ENCODE measurements around the genes ESD, RB1 and CDADC1.

DNA sequence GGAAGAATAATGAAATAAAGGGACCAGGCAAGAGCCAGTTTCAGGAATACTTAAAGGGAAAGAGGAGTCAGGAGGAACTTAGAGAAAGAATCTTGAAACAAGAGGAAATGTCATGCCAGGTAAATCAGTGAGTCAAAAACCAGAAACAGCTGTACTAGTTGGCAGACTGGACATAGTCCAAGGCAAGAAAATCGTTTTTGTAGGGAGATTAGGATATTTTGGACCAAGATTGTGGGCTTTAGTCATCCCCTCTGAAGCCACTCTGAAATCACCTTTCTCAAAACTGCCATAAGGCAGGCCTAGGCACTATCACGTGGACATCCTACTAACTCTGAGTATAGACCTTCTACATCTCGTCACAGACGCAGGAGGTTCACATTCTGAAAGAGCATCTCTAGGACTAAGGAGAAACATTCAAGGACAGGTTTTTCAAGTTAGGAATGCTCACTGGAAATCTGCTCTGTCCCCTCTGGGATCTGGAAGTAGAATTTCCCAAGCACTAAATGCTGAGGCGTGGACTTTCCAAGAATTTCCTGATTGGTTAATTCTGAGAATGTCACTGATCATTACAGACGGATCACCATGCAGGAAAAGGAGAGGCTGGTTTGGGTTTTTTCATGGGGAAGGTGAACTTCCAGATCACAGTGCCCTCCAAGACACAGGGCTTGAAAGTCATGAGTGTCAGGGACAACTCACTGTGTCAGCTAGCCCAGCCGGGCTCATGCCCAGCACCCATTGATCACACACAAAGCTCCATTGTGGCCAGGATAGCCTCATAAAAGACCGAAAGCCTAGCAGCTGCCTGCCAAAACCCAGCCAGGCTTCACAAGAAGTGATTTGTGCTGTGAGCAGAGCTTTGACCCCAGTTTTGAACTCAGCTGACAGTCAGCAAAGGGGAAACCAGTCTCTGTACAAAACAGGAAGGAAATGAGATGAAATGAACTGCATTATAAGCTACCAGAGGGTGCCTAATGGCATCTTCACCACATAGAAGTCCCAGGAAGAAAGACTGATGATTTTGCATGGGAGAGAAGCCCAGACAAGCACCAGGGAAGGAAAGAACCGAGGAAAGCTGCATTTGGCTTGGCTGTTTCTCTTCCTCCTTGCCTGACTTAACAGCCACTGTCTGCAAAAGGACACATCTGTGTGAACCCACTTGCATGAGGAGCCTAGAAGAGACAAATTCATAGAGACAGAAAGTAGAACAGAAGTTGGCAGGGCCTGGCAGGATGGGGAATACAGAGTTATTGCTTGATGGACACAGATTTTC, 2.7 kb upstream of the RUBCNL start:
- CAGE, long polyA plus RNA = no peak
- RRBS = no CpG with 5 or more reads among the region's 9 CpGs

GRCh38 chr13:46437429-46438431, 50.7 kb upstream of the RUBCNL start:
- CAGE, long polyA plus RNA = no peak
- RRBS = 58% methylated on average over 4 of the region's 48 CpGs

- CAGE, long polyA plus RNA = no peak
- RRBS = no CpG with 5 or more reads among the region's 17 CpGs
These were observed 1.6 kb downstream of the LRCH1 start for GRCh38 chr13:46554483-46555156.

- CAGE, long polyA plus RNA = start-site peak on the minus strand at chr13:46797128-46797165, 539 and 484 reads in 2 replicates
- RRBS = 1% methylated on average over 10 of the region's 48 CpGs
These were observed at the start of gene ESD for GRCh38 chr13:46797013-46798015. Gene ESD, minus strand, starts transcription at chr13:46797161.

GRCh38 chr13:48121788-48122124, 26.9 kb upstream of the MED4 start:
- CAGE, long polyA plus RNA = no peak
- RRBS = no CpG with 5 or more reads among the region's 4 CpGs

GRCh38 chr13:48257898-48258442, 25.0 kb downstream of the ITM2B start:
- CAGE, long polyA plus RNA = no peak
- RRBS = no CpG with 5 or more reads among the region's 1 CpG

GRCh38 chr13:48303567-48304350, at the start of gene RB1:
Gene RB1, plus strand, starts transcription at chr13:48303751.
- CAGE, long polyA plus RNA = no peak
- RRBS = 1% methylated on average over 70 of the region's 98 CpGs

- CAGE, long polyA plus RNA = no peak
- RRBS = no CpG with 5 or more reads among the region's 7 CpGs
These were observed 8.9 kb downstream of the LPAR6 start for GRCh38 chr13:48403972-48404422.

DNA sequence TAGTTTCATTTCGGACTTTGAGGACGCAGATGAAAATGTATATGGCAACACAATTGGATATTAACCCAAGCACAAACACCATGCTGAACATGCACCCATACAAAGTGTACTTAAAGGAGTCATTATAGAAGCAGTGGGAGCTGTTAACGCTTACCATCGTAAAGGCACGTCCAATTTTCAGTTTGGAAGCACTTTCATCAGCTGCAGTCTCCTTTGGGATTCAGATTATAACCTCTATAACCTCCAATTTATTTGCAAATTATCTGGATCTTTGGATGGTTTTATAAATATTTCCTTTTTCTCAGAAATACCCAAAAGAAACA, 685 bp downstream of the LPAR6 start:
- CAGE, long polyA plus RNA = no peak
- RRBS = no CpG with 5 or more reads among the region's 5 CpGs

- CAGE, long polyA plus RNA = no peak
- RRBS = no CpG with 5 or more reads among the region's 13 CpGs
These were observed 28.5 kb downstream of the RCBTB2 start for GRCh38 chr13:48504214-48505017.

- CAGE, long polyA plus RNA = start-site peak on the plus strand at chr13:49247923-49248087, 551 and 566 reads in 2 replicates
- RRBS = no CpG with 5 or more reads among the region's 43 CpGs
These were observed at the start of gene CDADC1 for GRCh38 chr13:49247206-49248379. Gene CDADC1, plus strand, starts transcription at chr13:49247925.

DNA sequence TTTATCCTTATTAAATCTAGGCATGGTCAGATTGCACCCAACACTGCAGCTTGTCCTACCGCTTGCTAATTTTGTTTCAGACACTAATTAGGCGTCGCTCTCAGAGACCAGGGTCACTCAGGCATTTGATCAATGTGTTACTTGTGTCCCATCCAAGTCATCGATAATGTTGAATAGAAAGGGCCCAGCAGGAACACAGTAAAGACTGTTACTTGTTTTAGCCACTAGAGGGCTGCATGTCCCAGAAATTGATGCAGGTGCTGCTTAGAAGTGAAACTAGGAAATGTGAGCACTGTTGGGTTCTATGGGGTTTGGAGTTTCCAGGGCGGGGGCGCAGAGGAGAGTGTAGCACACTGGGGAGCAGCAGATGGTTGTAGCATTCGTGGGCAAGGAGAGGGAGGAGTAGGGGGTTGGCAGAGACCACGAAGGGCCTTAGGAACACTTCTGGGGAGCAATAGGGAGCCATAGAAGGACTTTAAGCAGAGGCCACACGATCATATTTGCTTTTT, 53.4 kb downstream of the CDADC1 start:
- CAGE, long polyA plus RNA = no peak
- RRBS = no CpG with 5 or more reads among the region's 9 CpGs

DNA sequence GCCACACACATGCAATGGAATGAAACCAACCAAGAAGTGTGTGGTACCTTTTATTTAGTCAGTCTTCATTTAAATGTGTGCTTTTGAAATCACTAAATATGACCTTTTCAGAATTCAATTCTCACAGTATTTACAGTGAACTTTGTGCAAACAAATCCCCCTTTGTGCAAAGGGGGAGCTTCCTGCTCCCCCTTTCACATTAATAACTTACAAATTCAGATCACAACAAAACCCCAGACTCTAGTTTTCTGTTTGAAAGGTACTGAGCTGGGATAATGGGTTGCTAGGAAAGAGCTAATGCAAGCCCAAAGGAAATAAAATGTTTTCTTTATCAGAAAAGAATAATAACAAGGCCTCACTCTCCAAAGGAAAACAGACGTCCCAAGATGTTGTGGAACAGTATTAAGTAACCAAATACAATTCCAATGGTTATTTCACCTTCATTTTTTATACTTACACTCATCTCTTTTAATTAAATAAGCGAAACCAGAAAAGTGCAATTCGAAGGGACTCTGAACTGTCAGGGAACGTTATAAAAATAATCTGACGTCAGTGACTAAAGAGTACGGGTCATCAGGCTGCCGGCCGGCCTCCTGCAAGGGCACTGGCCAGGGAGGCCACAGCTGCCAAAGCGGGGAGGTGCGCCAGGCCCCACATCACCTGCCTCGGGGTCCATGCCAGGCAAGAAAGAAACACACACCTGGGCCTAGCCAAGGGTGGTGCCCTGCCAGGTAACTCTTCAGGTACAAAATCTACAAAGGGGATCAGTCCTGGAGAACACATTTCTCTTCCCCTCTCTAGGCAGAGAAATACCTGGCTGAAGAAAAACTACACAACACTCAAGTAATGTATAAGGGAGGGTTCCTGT, 61.1 kb downstream of the CDADC1 start:
- CAGE, long polyA plus RNA = no peak
- RRBS = no CpG with 5 or more reads among the region's 11 CpGs

DNA sequence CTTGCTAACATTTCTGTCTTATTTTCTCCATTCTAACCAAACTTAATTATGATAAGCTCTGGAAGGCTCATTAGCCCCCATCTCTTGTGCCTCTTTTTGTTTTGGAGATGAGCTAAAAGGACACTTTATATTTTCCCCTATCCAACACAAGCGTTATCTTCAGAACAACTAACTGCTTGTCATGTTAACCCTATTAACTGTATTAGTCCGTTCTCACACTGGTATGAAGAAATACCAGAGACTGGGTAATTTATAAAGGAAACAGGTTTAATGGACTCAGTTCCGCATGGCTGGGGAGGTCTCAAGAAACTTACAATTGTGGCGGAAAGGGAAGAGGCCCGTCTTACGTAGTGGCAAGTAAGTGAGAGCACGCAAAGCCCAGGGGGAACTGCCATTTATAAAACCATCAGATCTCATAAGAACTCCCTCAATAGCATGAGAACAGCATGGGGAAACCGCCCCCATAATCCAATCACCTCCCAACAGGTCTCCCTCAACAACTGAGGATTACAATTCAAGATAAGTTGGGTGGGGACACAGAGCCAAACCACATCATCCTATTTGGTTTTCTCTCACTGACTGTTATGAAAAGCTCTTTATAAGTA, 34.6 kb downstream of the PHF11 start:
- CAGE, long polyA plus RNA = no peak
- RRBS = no CpG with 5 or more reads among the region's 8 CpGs

- CAGE, long polyA plus RNA = no peak
- RRBS = no CpG with 5 or more reads among the region's 22 CpGs
These were observed 677 bp downstream of the RCBTB1 start for GRCh38 chr13:49584499-49585262.

GRCh38 chr13:49779464-49780225, 12.8 kb downstream of the KPNA3 start:
- CAGE, long polyA plus RNA = no peak
- RRBS = no CpG with 5 or more reads among the region's 4 CpGs

DNA sequence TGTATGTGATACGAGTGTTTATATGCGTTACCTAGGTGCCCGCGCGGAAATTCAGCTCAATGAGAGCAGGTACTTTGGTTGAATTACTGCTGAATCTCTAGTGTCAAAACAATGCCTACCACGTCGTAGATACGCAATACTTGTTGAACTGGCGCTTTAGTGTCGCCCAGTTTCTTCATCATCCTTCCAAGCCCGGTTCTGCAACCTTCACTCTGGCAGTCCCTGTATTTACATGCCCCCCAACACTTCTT, 765 bp upstream of the KPNA3 start:
- CAGE, long polyA plus RNA = no peak
- RRBS = no CpG with 5 or more reads among the region's 11 CpGs

- CAGE, long polyA plus RNA = no peak
- RRBS = no CpG with 5 or more reads among the region's 14 CpGs
These were observed 2.3 kb downstream of the TRIM13 start for GRCh38 chr13:49999008-49999665.

- CAGE, long polyA plus RNA = no peak
- RRBS = no CpG with 5 or more reads among the region's 2 CpGs
These were observed 27.9 kb downstream of the KCNRG start for GRCh38 chr13:50042893-50043855.

DNA sequence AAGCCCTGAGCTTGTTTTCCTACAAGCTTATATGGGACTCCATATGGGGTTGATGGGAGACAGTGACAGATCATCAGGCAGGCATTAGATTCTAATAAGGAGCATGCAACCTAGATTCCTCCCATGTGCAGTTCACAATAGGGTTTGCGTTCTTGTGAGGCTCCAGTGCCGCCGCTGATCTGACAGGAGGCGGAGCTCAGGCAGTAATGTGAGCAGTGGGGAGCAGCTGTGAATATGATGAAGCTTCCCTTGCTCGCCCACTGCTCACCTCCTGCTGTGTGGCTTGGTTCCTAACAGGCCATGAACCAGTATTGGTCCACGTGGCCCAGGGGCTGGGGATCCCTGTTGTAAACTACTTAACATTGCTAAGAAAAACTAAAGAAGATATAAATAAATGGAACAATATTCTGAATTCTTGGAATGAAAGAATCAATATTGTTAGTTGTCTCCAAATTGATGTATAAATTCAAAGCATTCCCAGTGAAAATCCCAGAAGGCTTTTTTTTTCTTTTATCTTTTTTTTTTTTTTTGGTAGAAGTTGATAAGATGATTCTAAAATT, 378.4 kb downstream of the KCNRG start:
- CAGE, long polyA plus RNA = no peak
- RRBS = no CpG with 5 or more reads among the region's 6 CpGs